HL-60 (cell line): ENCODE data around the genes THOC2, ACTRT1 and XPNPEP2.

- RRBS = no CpG with 5 or more reads among the region's 15 CpGs
Observed at GRCh38 chrX:120874653-120874940, 1.1 kb downstream of the CT47B1 start.

DNA sequence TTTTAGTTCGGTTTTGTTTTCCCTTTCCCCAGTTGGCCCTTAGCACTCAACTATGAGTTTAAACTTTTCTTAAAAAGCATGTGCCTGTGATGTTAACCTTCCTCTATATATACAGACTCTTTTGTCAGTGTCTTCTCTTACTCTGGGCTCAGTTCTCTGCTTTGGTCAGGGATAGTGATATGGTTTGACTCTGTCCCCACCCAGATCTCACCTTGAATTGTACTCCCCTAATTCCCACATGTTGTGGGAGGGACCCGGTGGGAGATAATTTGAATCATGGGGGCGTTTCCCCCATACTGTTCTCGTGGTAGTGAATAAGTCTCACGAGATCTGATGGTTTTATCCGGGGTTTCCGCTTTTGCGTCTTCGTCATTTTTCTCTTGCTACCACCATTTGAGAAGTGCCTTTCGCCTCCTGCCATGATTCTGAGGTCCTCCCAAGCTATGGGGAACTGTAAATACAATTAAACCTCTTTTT is 144.3 kb downstream of the GLUD2 start:
- RRBS = no CpG with 5 or more reads among the region's 10 CpGs

DNA sequence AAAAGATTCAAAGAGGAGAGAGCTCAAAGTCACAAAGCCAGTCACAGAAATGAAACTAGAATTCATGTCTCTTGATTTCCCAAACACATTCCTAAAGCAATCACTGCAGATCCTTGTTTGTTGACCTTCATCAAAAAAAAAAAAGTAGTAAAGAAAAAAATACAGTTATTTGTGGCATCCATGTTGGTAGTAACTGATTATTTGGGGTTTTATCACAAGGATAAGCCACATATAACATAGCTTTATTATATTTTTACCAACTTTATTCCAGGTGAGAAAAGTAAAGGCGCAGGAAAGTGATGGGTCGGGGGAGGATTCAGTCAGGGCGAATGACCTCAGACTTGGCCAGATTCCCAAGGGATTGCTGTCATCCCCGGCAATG is 17.5 kb downstream of the GRIA3 start:
- RRBS = no CpG with 5 or more reads among the region's 4 CpGs

- RRBS = no CpG with 5 or more reads among the region's 27 CpGs
Observed at GRCh38 chrX:123514136-123514626, 218.7 kb downstream of the THOC2 start.

DNA sequence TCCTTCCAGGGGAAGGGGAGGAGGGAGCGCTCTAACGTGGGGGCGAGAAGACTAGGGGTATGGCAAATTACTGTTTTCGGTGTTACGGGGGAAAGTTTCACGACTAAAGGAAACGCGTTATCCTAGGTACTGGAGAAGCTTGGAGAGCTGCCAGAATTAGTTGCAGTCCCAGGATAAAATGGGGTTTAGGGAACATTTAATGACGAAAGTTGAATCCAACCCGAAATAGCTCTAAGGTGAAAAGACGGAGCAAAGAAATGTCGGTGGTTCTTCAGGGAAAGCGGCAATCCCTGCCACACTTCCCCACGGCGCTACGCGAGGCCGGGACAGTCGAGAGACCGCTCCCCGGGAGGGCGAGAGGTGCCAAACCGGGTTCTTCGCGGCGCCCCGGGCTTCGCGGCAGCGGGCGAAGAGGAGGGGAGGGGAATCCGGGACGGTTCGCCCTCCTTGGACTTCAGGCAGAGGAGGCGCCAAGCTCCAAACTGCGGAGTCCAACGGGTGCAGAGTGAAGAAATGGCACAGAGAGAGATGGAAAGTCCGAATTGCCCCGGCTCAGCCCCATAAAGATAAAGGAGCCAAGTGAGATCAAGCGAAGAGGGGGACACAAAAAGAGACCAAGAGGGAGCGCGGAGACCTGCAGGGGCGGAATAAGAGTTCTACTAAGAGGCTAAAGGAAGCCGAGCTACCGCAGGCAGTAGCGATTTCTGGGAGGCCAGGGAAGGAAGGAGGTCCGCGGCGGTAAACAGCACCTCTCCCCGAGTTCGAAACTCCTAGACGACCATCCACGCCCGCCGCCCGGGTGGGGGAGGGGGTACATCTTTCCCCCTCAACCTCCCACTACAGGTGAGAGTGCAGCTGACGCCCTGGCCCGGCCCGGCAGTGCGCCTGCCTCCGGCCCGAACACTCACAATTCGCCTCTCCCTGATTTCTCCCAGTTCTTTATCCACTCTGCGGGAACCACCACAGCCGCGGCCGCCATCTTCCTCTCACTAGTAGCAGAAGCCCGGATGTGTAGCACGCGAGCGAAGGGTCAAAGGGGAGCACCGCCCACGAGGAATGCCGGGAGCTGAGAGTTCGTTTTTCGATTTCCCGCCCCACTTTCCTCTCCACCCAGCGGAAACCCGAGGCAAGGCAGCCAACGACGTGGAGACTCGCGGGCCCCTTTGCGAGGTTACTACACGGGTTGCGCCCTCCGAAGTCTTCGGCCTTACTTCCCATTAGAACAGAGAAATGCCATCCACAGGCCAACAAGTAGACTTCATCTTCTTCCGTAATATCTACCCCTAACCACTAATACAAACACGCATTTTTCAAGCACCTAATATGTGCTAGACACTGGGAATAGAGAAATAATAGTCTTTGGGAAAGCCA is at the start of gene THOC2:
TSS of gene THOC2 (minus strand) at position 1,009 of the 1,371 bp plus-strand sequence.
- RRBS = 6% methylated on average over 11 of the region's 90 CpGs

DNA sequence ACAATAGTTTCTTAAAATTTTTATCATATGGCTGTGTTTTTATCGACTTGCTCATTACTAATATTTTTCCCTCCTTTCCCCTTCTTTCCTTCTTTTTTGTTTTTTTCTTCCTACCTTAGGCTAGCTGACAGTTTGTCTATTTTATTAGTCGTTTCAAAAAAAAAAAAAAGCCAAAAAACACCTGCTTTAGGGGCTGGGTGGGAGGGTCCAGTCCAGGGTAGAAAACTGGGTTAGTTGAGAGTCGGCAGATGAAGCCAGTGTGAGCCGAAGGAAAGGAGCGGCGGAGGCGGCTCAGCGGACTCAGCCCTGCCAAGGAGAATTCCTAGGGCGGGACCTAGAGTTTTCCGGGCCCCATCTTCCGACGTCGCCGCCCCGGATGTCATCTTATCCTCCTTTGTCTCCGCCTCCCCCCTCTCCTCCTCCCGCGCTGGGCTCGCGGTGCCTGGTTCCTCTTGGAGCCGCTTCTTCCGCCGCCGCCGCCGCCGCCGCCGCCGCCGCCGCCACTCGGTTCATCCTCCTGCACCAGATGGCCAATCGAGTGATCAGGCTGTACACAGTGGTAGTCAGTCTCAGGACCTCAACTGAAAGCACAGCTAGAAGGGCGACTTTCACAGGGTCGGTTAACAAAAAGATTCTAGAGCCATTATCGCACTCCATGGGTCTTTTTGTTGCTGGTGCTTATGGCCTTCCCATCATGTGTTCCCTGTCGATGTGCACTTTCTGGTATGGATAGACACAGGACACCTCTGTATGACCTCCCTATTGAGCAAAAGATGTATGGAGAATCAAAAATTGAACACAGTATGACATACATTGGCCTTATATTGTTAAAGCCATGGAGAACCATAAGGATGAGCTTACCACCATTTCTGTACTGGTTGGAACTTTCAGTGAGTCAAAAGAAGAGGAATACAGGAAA is 32.2 kb upstream of the THOC2 start:
- RRBS = no CpG with 5 or more reads among the region's 38 CpGs

DNA sequence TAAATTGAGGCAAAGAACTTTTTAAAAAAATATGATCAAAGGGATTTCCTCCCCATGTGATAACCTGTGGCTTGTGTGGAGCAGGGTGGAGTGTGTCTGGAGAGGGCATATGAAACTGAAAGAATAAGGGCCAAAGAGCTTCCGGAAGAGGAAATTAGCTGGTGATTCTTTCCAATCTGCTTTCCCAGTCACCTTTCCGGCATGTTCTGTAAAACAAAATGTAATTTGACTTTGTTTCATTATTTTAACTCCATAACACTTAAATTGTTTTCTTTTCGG is 633 bp downstream of the XIAP start:
- RRBS = 0% methylated on average over 1 of the region's 3 CpGs

- RRBS = no CpG with 5 or more reads among the region's 11 CpGs
Observed at GRCh38 chrX:124223600-124224125, 108.8 kb upstream of the TEX13D start.

DNA sequence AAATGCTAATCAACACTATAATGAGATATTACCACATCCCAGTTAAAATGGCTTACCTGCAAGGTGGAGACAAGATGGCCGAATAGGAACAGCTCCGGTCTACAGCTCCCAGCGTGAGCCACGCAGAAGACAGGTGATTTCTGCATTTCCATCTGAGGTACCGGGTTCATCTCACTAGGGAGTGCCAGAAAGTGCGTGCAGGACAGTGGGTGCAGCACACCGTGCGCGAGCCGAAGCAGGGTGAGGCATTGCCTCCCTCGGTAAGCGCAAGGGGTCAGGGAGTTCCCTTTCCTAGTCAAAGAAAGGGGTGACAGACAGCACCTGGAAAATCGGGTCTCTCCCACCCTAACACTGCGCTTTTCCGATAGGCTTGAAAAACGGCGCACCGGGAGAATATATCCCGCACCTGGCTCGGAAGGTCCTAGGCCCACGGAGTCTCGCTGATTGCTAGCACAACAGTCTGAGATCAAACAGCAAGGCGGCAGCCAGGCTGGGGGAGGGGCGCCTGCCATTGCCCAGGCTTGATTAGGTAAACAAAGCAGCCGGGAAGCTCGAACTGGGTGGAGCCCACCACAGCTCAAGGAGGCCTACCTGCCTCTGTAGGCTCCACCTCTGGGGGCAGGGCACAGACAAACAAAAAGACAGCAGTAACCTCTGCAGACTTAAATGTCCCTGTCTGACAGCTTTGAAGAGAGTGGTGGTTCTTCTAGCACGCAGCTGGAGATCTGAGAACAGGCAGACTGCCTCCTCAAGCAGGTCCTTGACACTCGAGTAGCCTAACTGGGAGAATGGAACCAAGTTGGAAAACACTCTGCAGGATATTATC is 92.5 kb downstream of the DCAF12L1 start:
- RRBS = no CpG with 5 or more reads among the region's 28 CpGs

GRCh38 chrX:128052250-128052620 is at the start of gene ACTRT1:
Gene ACTRT1 (minus strand): TSS chrX:128052403.
- RRBS = no CpG with 5 or more reads among the region's 2 CpGs

GRCh38 chrX:129091017-129091629 is 432.2 kb downstream of the SMARCA1 start:
- RRBS = no CpG with 5 or more reads among the region's 2 CpGs

GRCh38 chrX:129532454-129533037 is 7.5 kb upstream of the OCRL start:
- RRBS = no CpG with 5 or more reads among the region's 2 CpGs

- RRBS = 33% methylated on average over 1 of the region's 13 CpGs
Observed at GRCh38 chrX:129738494-129739264, at the start of gene XPNPEP2. Gene XPNPEP2 (plus strand): TSS chrX:129738979.

DNA sequence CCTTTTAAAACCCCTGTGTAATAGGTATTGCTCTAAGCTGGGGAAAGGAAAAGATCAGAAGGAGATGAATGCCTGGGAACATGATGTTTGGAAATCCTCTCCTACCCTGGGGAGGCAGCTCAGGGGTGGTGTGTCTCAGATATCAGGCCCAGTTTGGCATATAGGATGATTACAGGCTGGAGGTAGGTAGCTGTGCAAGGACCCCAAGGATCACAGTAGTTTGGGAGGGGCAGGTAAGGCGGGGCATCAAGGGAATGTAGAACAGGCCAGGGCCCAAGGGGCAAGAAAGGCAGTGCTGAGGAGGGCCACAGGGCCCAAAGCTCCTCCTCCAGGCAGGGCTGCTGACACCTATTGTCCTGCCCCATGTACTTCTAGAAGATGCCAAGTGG is 17.6 kb downstream of the SASH3 start:
- RRBS = no CpG with 5 or more reads among the region's 1 CpG

- RRBS = 4% methylated on average over 7 of the region's 63 CpGs
Observed at GRCh38 chrX:129932038-129932618, 26.2 kb downstream of the UTP14A start.

GRCh38 chrX:129979067-129979564 is 3.3 kb upstream of the BCORL1 start:
- RRBS = no CpG with 5 or more reads among the region's 15 CpGs

DNA sequence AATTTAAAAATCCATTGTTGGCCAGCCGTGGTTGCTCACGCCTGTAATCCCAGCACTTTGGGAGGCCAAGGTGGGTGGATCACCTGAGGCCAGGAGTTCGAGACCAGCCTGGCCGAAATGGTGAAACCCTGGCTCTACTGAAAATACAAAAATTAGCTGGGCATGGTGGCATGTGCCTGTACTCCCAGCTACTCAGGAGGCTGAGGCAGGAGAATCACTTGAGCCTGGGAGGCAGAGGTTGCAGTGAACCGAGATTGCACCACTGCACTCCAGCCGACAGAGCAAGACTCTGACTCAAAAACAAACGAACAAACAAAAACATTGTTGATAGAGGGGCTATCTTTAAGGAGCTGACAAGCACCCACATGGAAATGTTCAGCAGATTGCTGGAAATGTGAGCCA is 46.2 kb downstream of the ELF4 start:
- RRBS = no CpG with 5 or more reads among the region's 7 CpGs

GRCh38 chrX:130089518-130089954 is 20.8 kb downstream of the ELF4 start:
- RRBS = no CpG with 5 or more reads among the region's 4 CpGs

DNA sequence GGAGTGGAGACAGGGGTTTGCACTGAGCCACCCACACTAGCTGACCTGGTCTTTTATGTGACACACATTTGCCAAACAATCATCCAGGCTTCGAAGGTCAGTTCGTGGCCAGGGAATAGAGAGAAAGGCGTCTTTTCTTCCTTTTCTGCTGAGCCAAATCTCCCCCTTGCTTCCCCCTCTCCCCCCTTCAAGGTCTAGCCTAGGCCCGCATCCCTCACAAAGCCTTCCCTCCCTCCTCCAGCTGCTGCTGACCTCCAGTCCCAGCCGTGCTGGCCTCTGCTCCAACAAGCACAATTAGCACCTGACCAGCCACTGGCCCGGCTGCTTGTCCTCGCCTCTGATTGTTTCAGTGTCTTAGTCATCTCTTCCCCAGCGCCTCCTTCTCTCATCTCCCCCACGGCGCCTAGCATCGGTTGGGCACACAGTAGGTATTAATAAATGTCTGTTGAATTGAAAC is 4.3 kb downstream of the ELF4 start:
- RRBS = no CpG with 5 or more reads among the region's 11 CpGs

- RRBS = no CpG with 5 or more reads among the region's 5 CpGs
Observed at GRCh38 chrX:130131549-130131996, 21.3 kb upstream of the ELF4 start.